ENCODE results near the gene SGCD.

DNA sequence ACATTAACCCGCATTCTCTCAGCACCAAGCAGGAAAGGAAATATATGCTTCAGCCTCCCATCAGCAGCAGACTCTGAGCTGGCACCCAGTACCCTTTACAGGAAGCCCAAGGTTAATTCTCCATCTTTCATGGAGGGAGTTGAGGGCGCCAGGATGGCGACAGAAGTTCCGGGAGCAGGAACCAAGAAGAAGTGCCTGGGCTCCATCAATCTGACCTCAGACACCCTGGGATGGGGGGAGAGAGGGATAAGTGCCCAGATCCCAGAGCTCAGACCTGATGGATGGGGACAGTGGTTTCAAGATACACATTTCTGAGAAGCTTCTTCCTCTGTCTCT, 192.4 kb downstream of the GRIA1 start:
- PRO-cap: no peak

- PRO-cap: unidirectional peak, plus-strand start at chr5:153740253
Measured at GRCh38 chr5:153740038-153740384, 249.5 kb downstream of the GRIA1 start.

- PRO-cap: no peak
Measured at GRCh38 chr5:154367902-154368457, 77.8 kb upstream of the SAP30L start.

DNA sequence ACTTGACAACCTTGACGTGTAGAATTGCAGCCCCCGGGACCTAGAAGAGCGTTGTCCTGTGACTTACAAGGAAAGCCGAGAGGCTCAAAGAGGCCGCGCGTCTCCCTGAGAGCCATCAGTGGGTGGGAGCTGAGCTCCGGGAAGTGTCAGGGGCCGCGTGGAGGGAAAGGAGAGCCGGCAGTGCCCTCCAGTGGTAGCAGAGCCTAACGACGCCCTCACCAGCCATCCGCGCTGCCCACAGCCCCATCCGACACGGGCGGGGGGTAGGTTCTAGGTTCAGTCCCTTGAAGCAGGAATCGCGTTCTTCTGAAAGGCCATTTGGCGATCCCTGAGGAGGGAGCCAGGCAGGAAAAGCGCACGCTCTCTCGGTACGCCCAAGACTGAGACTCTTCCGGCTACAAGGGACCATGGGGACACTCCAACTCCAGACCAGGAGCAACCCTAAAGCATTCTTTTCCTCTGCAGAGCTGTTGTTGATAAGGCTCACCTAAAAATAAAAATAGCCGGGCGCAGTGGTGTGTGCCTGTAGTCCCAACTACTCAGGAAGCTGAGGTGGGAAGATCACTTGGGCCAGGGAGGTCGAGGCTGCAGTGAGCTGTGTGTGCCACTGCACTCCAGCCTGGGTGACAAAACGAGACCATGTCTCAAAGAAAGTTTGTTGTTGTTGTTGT, 40.5 kb upstream of the SAP30L start:
- PRO-cap: unidirectional peak, minus-strand start at position 120 of the sequence

GRCh38 chr5:154444817-154445238, 969 bp upstream of the SAP30L start:
- PRO-cap: no peak

- PRO-cap: no peak
Measured at GRCh38 chr5:154450827-154451287, 5.1 kb downstream of the SAP30L start.

- PRO-cap: no peak
Measured at GRCh38 chr5:154479843-154480300, 1.8 kb upstream of the HAND1 start.

DNA sequence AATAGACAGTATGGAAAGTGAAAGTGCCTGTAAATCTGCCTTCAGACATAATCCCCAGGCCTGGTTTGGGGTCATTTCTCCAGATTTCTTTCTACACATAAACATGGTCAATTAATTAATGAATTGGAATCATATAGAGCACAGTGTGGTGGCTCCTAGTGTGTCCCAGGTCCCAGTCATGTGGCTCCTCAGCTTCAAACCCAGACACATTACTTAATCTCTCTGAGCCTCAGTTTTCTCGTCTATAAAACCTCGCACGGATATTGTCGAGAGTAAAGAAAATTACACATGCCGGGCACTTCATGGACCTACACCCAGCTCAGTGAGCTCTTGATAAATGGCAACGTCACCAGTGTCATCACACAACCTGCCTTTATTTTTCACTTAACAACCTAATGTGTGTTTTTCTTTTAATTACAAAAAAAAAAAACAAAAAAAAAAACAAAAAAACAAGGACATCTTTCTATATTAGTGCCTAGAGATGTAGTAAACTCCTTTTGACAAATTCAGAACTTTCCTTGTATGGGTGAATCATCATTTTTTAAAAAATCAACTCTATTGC, 100.7 kb upstream of the LARP1 start:
- PRO-cap: no peak

DNA sequence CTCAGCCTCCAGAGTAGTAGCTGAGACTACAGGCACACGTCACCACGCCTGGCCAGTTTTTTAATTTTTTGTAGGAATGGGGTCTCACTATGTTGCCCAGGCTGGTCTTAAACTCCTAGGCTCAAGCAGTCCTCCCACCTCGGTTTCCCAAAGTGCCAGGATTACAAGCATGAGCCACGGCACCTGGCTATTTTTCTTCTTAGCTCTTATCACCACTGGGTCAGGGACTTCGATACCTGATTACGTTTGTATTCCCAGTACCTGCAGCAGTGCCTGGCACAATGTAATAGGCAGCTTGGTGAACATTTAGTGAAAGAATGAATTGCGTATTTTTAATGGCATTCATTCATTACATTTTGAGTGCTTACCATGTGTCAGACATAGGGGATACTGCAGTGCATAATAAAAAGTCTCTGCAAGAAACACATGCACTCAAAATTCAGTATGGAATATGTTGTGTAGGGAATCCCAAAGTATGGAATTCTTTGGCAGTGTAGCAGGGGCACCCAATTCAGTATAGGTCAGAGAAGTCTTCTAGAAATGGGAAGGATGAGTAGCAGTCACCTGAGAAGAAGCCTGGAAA, 10.4 kb downstream of the LARP1 start:
- PRO-cap: no peak

- PRO-cap: no peak
Measured at GRCh38 chr5:154803048-154803826, 47.2 kb downstream of the FAXDC2 start.

GRCh38 chr5:154813588-154813995, 36.8 kb downstream of the FAXDC2 start:
- PRO-cap: no peak

DNA sequence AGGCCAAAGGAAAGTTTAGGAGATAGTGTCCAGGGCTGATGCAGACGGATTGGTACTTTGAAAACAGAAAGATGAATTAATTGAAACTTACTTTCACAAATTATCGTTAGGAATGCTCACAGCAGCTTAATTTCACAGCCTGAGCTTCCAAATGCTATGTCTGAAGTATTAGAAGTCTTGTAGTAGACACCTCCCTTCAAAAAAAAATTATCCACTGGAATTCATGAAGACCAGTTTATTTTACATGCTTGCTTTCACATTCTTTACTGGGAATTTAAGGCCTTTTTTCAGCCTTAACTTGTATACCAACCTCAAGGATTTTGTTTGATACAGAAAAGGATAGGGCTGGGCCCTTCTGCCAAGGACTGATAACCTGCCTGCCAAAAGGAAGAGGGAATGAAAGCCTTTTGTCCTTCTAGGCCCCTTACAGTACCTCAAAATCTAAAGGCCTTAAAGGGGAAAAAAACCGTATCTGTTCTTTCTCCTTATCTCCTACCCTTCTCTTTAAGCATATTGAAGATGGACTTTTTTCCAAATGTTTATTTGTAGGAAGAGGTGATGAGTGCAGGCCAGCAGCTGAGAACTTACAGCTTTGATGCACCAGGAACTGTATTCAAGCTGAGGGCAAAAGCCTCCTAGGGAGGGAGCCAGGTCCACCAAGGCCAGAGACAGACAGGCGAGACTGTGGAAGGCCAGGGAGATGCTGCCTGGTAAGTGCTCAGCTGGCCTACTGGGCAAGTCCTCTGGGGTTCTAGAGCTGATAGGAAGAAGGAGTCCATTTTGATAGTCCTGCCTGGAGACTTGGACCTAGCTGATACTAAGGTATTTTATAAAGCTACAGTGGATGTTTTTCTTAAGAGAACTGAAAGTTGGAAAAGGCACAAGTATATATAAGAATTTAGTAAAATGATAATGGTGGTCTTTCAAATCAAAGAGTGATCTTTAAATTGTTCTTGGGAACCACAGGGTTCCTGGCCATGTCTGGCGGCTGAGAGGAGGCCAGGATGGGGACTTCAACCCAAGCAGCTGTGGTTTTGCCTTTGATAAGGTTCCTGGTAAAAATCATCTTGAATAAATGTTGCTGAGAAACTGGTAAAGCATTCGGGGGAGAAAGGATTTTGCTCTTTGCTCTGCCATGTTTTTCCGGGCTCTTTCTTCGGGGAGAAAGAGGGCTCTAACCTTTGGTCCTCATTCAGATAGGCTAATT, 31.7 kb downstream of the FAXDC2 start:
- PRO-cap: no peak

DNA sequence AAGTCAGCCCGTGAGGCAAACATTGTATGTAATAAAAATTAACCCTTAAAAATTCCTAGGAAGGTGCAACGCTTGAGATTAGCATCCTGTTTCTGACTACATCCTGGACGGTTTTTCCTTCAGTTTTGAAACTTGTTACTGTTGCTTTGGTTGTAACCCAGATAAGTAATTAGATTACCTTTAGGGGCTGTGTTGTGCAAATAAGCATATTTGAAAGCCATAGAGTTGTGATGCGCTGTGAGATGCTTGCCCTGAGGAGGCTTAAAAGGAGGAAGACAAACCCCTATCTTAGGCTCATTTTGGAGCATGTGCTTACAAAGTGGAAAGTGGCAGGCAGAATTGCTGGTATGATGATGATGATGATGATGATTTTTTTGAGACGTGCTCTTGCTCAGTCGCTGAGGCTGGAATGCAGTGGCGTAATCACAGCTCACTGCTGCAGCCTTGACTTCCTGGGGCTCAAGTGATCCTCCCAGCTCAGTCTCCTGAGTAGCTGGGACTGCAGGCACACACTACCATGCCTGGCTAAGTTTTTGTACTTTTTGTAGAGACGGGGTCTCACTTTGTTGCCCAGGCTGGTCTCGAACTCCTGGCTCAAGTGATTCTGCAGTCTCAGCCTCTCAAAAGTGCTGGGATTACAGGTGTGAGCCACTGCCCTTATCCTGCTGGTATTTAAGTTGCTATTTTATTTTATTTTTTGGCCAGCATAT, 1.7 kb downstream of the CNOT8 start:
- PRO-cap: unidirectional peak, minus-strand start at position 411 of the sequence

DNA sequence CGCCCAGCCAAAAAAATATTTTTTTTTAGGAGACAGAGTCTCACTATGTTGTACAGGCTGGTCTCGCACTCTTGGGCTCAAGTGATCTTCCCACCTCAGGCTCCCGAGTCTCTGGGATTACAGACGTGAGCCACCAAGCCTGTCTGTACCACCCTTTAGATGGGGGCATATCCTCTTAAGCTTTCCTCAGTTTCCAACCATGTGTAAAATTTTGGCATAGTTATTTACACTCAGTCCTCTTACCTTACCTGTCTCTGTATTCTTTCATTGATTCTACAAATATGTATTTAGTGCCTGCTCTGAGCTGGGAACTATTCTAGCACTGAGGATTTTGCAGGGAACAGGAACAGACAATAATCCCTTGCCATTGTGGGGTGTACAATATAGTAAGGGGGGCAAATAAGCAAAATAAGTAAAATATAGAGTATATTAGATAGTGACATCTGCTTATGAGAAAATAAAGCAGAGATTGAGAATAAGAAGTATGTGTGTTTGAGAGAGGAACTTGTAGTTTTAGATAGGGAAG, 3.4 kb downstream of the MRPL22 start:
- PRO-cap: no peak

- PRO-cap: no peak
Measured at GRCh38 chr5:155402815-155403391, 389.3 kb downstream of the KIF4B start.

- PRO-cap: no peak
Measured at GRCh38 chr5:155732829-155733422, 594.0 kb upstream of the SGCD start.

- PRO-cap: no peak
Measured at GRCh38 chr5:156271455-156271953, 55.5 kb upstream of the SGCD start.

GRCh38 chr5:156326763-156327345, at the start of gene SGCD:
Gene SGCD (plus strand): TSS chr5:156327164.
- PRO-cap: unidirectional peak, plus-strand start at chr5:156327164

- PRO-cap: no peak
Measured at GRCh38 chr5:156678569-156678985, 171.5 kb upstream of the PPP1R2B start.

GRCh38 chr5:157172253-157172936, 6.3 kb upstream of the GARIN3 start:
- PRO-cap: no peak

Measured in bile duct (tissue), 1 donor.